HGPS cell (cell line): ENCODE results near the gene MGP.

DNA sequence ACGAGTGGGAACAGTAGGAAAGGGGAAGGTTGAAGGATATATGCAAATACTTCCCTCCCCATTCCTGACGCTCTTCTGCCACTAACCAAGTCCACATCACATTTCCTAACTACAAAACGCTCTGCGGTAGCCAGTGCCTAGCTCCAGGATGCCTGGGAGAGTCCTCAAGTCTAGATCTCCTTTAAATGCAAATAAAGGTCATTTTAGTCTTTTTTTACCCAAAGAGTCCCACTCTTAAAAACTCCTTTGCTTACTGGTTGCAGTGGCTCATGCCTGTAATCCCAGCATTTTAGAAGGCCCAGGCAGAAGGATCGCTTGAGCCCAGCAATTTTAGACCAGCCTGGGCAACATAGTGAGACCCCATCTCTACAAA is 153.1 kb upstream of the ATF7IP start:
- RRBS: no CpG with 5 or more reads among the region's 5 CpGs

DNA sequence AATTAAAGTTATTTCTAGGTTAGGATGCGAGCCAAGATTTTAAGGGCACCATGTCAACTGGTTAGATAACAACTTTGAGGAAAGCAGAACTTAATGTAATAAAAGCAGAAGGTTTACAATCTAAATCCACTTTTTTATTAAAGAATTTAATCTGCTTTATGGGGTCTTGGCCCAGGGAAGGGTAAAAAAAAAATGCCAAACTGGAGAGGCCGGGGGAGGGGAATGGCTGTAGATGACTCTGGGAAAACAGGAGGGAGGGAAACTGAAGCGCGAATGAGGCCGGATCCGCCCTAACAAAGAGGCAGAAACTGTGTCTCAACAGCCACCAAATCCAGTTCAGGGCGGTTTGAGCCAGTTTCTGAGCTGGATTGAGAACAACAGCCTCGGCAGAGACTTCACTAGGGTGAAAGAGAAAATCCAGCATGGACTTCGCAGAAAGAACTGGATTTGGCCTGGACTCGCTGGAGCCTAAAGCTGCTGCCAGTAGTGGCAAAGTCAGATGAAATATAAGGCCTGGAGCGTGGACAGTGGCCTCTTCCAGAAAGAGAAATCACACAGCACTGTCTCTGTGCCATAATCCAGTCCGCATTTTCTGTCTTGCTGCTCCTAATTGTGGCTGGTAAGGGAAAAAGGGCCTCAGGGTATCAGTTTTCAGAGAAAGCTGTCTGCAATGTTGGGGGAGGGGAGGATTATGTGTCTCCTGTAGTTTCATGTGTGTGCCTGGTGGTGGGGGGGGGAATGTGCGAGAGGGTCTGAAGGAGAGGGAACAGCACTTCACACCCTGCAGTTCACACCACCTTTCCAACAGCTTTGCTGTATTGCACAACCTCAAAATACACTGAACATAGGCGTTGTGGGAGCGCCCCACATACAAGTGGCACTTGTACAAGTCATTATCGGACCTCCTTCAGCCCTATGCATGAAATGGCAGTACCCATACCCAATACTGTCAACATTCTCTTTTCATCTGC is 107.8 kb upstream of the ATF7IP start:
- RRBS: 4% methylated on average over 4 of the region's 16 CpGs

- RRBS: no CpG with 5 or more reads among the region's 34 CpGs
These were observed 105.1 kb upstream of the ATF7IP start for GRCh38 chr12:14259988-14261118.

- RRBS: no CpG with 5 or more reads among the region's 3 CpGs
These were observed 45.6 kb downstream of the ATF7IP start for GRCh38 chr12:14411052-14411541.

DNA sequence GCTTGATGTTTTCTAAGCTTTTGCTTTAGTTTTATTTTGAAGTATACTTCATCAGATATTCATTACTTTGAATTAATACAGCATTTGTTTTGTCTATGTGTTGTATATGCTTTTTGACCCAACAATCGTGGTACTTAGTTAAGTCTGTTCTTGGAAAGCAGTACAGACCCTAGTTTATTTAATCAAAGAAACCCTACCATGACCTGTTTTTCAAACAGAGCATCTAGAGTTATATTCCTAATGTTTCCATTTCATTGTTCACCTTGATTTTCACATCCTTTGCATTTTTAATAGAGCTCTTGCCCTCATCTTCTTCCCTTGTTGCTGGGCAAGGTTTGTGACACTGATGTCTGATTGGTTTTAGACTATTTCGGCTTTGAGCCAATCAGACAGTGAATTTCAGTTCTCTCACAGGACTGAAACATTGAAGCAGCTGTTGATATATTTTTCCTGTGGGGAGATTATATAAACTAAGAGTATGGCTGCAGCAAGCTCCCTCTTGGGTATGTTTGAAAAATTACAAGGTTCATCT is 51.0 kb downstream of the ATF7IP start:
- RRBS: no CpG with 5 or more reads among the region's 2 CpGs

DNA sequence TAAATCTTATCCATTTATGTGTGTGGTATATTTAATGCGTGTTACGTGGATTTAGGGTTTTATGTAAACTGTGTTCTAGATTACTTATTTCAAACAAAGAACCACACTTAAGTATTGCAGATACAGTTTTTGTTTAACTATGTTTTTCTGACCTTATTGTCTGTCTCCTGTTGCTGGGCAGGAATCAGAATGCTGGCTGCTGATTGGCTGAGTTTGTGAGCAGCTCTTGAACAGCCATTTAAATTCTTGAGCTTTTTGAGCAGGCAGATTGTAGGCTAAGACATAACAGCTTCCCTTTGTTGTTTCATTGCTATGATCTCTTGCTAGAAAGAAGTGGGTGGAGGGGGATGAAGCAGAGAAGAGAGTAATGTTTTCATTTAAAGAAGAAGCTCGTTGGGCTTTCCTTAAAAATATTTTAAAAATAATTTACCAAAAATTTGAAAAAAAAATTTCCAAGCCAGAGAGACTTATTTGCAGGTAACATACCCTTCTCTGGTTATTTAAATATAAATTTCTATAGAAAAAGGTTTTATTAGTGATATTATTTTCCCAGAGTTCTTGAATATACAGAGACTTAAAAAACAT is 52.3 kb downstream of the ATF7IP start:
- RRBS: no CpG with 5 or more reads among the region's 3 CpGs

DNA sequence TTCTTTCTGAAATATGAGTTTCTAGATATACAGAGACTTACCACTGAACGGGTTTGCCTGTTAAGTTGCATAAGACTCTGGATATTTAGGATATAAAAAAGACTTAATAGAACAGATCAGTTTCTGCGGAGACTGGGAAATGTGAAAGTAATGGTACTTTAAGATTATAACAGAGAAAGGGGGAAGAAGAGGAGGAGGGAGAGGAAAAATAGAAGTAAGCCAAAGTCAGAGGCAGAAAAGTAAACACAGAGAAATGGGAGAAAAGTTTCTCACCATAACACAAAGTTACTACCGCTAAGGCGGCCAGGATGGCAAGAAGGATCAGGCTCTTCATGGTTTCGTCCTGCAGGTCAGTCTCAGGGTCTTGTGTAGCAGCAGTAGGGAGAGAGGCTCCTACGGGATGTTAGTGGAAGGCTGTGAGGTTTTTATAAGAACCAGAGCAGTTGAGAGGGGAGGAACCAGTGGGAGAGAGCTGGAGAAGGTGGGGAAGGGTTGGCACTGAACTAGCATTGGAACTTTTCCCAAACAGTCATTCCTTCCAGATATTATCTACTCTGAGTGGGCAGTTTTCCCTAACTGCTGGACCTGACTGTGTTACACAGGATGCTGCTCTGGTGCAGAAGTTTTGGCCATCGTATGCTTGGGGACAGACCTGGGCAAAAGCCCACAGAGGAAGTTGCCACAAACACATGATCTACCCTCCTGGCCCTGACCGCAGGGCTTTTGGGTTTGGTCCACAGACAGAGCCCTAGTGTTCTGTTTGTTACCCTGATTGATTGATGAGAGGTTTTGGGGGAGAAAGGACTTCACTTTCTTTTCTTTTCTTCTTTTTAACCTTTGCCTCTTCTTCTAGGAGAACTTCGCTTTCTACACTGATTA is at the start of gene MGP:
Gene MGP, minus strand, starts transcription at position 397 of the 879 bp plus-strand sequence.
- RRBS: no CpG with 5 or more reads among the region's 9 CpGs

DNA sequence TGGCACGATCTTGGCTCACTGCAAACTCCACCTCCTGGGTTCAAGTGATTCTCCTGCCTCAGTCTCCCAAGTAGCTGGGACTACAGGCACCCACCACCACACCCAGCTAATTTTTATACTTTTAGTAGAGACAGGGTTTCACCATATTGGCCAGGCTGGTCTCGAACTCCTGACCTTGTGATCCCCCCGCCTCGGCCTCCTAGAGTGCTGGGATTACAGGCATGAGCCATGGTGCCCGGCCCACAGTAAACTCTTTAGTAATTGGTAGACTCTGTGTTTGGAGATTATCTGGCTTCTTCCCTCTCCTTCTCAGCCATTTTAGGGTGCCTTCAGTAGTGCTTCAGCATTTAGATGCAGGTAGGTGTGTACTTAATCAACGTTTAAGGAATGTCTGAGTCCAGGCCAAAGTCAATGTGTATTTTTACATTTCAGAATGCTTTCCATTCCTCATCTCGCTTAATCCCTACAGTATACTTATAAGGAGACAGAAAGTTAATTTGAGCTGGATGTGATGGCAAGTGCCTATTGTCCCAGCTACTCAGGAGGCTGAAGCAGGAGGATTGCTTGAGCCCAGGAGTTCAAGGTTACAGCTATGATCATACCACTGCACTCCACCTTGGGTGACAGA is 20.4 kb upstream of the MGP start:
- RRBS: no CpG with 5 or more reads among the region's 7 CpGs

DNA sequence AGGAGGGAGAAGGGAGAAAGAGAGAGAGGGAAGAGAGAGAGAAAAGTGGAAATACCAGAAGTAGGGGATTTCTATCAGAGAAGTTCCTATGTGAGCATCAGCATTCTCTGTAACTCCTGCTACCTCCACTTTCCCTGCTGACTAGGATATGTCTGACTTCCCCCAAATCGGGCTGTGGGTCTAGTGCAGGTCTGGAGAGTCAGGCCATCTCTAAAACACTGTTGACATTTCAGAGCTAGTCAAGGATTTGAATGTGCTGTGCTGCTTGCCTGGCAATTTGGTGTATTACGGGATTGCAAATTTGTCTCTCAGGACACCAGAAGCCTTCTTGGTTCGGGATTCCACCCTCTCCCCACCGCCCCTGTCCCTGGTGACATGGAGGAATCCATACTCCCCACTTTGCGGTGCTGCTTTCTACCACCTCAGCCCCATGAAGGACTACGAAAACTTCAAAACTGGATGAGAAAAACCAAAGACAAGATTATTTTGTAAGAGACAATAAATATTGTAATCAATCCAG is 3.5 kb downstream of the ARHGDIB start:
- RRBS: no CpG with 5 or more reads among the region's 6 CpGs

DNA sequence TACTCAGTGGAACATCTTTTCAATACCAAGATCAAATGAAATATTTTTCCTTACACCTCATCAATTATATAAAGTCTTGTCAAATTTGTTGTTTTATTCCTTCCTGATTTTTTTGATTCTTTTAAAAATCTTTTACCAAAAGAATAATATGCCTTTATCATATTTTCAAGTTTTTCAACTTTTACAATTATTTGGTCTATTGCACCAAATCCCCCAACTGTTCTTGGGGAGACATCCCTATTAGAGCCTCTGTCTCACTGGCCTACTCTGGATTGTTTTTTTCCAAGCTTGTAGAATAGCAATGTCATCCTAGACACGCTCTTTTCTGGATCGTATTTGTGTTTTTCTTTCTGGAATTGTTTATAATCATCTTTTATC is 24.9 kb downstream of the PDE6H start:
- RRBS: no CpG with 5 or more reads among the region's 2 CpGs

- RRBS: no CpG with 5 or more reads among the region's 5 CpGs
These were observed 40.0 kb downstream of the RERG start for GRCh38 chr12:15181022-15181826.

DNA sequence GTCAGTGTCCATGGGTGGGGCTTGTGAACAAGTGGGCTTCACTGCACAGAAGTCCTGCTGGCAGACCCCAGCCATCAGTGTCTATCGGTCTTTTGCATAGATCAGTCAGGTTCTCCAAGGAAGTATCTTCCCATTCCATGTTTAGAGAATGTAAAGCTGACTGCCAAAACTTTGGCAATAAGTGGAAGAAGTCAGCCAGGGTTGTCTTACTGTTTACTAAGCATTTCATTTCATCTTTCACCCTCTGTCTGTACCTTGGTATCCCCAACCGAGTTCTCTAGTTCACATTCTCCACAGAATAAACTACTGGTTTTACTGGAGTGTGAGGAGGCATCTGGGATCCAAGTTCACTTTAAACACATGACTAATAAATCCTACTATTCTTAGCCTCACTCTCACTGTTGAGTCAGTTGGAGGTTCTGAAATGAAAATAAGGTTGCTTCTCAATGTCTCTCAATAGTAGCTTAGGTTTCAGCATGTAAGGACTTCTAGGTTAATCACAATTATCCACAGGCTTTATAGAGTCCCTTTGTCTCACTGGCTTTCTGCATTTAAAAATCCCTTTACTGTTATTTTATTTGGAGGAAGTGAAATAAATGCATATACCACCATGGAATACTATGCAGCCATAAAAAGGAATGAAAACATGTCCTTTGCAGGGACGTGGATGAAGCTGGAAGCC is 96.0 kb downstream of the EPS8 start:
- RRBS: no CpG with 5 or more reads among the region's 3 CpGs

DNA sequence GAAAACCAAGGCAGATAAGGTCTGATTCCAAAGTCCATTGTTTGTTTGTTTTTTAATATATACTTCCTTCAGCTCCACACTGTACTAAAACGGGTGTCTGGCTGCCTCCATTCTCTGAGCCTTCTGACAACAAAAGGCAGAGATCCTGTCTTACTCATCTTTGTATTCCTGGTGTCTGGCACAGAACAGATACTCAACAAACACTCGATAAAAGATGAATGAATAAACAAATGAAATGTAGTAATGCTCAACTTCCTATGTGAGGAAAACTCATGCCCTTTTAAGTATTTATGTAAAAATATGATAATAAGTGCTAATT is 8.6 kb downstream of the EPS8 start:
- RRBS: no CpG with 5 or more reads among the region's 2 CpGs

- RRBS: under 1% methylated on average over 1 of the region's 15 CpGs
These were observed 592 bp downstream of the EPS8 start for GRCh38 chr12:15788667-15788925.

GRCh38 chr12:15862745-15863328 is 19.4 kb upstream of the STRAP start:
- RRBS: no CpG with 5 or more reads among the region's 4 CpGs

- RRBS: no CpG with 5 or more reads among the region's 5 CpGs
These were observed 102.4 kb downstream of the DERA start for GRCh38 chr12:16013282-16014087.

- RRBS: no CpG with 5 or more reads among the region's 2 CpGs
These were observed 13.2 kb downstream of the MGST1 start for GRCh38 chr12:16360688-16361070.

DNA sequence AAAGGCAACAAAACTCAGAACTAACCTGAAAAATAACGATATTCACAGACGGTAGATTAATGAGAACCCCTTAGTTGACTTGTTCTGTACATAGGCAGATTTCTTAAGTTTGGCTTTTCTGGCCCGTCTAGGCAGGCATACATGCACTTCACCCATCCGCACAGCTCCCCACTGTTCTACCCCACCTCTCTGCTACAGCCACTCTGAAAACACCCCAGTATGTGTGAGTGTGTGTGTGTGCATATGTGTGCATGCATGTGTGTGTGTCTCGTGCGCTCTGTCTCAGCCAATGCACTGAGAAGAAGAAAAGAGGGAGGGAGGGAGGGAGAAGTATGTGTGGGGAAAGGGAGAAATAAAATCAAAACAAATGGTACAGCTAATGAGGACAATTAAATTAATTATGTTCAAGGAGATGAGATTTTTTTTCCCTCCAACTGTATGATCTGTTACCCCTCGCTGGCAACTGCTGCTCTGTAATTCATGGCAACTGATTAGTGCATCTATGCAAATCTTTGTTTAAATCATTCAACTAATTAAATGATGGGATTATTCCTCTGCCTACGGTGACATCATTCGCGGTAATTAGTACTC is 2.0 kb upstream of the LMO3 start:
- RRBS: no CpG with 5 or more reads among the region's 10 CpGs

DNA sequence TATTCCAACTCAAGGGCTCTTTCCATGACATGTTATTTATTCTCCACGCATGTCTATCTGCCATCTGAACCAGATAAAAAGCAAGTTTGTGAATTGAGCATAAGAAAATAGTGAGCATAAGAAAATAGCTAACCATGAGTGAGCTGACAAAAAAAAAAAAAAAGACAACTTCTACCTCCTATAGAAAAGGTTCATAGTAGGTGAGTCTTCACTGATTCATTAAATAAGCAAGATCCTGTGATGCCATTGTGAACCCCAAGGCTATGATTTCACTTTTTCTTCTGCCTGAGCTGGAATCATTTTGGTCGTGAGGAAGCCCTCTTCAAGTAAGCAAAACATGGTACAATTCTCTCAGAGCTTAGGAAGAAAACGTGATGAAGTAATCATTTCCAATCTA is 1.1 kb downstream of the PIK3C2G start:
- RRBS: no CpG with 5 or more reads among the region's 3 CpGs

DNA sequence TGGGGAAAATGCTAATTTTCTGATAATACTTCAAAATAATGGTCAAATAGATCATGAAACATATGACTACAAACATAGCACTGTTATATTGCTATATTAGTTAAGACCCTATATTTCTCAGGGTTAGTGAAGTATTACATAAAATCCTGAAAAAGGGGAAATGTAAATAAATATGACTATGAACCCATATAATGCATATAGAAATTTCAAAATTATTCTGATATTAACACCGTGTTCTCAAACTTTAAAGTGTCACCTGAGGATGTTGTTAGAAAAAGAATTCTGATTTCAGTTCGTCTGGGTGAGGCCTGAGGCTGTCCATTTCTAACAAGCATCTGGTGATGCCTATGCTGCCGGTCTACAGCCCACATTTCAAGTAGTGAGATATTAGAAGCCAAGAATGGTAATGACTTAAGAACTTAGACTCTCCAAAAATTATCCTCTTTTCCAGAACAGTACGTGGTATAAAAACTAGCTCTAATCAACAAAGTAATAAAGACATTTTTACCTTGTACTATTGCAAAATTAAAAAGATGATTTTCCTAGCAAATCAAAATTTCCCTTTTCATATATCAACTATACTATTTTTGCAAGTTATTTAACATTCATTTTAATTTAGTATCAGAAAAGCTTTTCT is 34.9 kb downstream of the PIK3C2G start:
- RRBS: no CpG with 5 or more reads among the region's 4 CpGs